Ileum (tissue), 1 donor: Measurements from ENCODE around the genes GALNT1 and FHOD3.

- PRO-cap: no peak
Observed at GRCh38 chr18:35496669-35497468, 891 bp downstream of the INO80C start.

GRCh38 chr18:35581659-35582500, at the start of gene GALNT1:
TSS of gene GALNT1 (plus strand) at chr18:35581740.
- PRO-cap: bidirectional peak, plus-strand start at chr18:35581754, minus-strand start at chr18:35581611; bidirectional peak, plus-strand start at chr18:35581966, minus-strand start at chr18:35581965

DNA sequence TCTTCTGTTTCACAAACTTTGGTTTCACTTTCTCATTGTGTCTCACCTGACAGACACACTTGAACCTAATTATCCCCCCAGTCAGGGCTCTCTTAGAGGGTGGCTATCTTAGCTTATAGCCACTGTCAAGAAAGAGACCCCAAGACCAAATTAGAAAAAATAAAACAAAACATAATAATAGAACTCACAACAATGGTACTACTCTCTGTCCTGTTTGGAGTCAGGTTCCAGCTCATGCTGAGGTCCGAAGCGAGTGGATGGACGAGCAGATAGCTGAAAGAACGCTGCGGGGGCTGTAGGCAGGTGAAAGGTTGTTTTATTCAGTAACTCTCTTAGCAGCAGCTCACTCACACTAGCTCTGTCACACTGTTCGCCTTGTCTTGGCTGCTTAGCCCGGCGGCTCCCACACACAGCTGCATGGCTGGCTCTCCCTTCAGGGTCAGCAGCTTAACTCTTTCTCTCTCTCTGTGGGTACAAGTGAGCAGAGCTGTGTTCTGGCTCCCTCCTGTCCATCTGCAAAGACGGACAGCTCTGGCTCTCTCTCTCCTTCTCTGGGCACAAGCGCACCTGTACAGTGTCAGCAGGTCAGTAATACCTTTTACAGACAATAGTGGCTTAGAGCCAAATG, 149.1 kb downstream of the GALNT1 start:
- PRO-cap: no peak

- PRO-cap: no peak
Observed at GRCh38 chr18:35770297-35770557, 188.7 kb downstream of the GALNT1 start.

- PRO-cap: no peak
Observed at GRCh38 chr18:35861372-35862366, 110.8 kb upstream of the C18orf21 start.

DNA sequence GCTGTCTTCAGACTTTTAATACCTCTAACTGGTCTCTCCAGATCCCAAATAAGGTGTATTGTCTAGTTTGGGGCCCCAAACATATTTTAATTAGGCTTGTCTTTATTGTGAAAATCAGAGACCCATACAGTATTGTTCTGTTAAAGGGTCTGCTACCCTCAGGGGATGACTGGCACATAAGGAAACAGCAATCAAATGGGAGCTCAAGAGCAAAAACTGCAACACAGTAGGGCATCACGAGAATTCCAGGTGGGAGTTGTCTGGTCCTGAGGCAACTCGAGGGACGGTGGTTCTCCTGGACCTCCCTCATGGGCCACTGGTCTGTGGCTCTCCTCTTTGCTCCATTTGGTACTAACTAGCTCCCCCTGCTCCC, 88.3 kb upstream of the C18orf21 start:
- PRO-cap: no peak

DNA sequence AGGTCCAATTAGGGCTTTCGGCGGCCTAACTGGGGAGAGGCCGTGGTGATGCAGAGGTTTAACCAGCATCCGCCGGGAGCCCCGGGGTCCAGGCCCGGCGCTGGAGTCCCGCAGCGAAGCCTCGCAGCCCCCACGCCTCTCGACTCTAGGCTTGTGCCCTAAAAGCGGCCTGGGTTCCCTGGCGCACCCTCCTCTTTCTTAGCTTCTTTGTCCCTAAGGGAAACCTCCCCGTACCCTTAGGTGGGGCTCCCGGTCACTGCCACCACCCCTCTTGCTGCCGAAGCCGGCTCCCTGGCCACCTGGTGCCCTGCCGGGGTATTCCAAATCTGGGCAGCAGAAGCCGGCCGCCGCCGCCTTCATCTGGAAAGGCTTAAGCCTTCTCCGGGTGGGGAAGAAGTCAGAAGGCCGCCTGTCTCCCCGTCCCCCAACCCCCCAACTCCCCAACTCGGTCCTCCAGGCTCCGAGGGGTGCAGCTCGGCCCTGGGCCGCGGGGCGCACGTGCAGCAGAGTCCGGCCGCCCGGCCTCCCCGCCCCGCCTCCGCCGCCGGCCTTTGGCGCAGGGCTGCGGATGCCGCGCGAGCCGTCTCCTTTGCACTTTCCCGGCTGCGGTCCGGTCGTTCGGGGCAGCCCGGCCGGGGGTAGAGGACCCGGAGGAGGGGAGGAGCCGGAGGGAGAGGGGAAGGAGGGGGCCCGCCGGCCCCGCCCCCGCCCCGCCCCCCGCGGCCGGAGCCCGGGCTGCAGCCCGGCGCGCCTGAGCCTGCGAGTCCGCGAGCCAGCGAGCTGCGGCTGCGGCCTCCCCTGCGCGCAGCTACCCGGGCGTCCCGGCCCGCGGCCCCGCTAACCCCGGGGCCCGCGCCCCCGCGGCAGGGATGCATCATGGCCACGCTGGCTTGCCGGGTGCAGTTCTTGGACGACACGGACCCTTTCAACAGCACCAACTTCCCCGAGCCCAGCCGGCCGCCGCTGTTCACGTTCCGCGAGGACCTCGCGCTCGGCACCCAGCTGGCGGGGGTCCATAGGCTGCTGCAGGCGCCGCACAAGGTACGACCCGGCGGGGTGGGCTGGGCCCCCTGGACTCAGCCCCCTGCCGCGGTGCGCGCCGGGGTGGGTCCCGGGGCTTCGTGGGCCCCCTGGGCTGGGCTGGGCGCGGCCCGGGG, at the start of gene FHOD3:
FHOD3 (plus strand) TSS at position 754 of the 1,157 bp plus-strand sequence.
- PRO-cap: no peak

GRCh38 chr18:36663187-36663668, 165.6 kb downstream of the TPGS2 start:
- PRO-cap: no peak

DNA sequence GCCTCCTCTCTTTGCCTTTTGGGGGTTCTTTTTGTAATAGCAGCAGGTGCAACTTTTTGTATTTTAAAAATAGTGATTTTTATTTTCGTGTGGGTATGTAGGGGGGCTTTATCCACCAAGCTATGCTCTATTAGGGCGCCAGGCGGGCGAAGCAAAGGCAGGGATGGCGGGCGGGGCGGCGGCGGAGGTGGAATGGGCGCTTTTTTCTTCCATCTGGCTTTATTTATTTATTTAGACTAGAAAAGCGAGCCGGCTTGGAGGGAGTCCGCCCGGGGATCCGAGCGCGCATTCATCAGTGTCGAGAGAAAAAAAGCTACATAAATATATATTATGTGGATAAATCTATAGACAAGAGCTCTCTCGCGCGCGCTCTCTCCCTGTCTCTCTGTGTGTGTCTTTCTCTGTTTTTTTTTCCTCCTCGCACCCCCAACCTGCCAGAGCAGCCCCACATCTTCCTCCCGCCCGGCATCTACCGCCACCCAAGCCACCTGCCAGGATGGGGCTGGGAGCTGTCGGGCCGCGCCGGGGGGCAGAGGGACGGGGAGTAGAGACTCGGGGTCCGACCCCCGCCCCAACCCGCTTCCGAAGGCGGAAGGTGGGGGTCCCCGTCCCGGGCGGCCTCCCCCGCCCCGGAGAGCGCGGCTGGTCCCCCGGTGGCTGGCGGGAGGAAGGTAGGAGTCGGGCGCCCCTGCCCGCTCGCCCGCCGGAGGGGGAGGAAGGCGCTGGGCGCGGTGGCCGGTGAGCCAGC, 920 bp upstream of the CELF4 start:
- PRO-cap: no peak

GRCh38 chr18:42113642-42114274, 158.7 kb downstream of the PIK3C3 start:
- PRO-cap: no peak

GRCh38 chr18:42165294-42165493, 210.2 kb downstream of the PIK3C3 start:
- PRO-cap: no peak

DNA sequence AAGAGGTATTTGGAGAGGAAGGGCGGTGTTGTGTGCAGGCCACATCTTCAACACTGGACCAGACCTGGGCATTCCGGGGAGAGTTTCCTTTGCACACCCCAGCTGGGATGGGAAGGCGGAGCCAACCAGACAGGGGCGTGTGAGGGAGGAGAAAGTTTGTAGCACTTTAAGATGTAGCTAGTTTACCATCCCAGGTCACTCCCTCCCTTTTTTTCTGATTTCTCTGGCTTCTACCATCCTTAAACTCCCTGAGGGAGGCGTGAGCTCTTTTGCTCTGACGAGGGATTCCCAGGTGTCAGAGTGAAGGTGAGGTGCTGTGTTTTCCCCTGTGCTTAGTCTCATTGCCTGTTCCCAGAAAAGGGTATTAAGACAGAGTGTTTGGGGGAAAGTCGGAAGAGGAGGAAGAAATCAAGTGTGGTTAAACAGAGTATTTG, 1.6 kb downstream of the SETBP1 start:
- PRO-cap: bidirectional peak, plus-strand start at position 268 of the sequence, minus-strand start at position 55 of the sequence

DNA sequence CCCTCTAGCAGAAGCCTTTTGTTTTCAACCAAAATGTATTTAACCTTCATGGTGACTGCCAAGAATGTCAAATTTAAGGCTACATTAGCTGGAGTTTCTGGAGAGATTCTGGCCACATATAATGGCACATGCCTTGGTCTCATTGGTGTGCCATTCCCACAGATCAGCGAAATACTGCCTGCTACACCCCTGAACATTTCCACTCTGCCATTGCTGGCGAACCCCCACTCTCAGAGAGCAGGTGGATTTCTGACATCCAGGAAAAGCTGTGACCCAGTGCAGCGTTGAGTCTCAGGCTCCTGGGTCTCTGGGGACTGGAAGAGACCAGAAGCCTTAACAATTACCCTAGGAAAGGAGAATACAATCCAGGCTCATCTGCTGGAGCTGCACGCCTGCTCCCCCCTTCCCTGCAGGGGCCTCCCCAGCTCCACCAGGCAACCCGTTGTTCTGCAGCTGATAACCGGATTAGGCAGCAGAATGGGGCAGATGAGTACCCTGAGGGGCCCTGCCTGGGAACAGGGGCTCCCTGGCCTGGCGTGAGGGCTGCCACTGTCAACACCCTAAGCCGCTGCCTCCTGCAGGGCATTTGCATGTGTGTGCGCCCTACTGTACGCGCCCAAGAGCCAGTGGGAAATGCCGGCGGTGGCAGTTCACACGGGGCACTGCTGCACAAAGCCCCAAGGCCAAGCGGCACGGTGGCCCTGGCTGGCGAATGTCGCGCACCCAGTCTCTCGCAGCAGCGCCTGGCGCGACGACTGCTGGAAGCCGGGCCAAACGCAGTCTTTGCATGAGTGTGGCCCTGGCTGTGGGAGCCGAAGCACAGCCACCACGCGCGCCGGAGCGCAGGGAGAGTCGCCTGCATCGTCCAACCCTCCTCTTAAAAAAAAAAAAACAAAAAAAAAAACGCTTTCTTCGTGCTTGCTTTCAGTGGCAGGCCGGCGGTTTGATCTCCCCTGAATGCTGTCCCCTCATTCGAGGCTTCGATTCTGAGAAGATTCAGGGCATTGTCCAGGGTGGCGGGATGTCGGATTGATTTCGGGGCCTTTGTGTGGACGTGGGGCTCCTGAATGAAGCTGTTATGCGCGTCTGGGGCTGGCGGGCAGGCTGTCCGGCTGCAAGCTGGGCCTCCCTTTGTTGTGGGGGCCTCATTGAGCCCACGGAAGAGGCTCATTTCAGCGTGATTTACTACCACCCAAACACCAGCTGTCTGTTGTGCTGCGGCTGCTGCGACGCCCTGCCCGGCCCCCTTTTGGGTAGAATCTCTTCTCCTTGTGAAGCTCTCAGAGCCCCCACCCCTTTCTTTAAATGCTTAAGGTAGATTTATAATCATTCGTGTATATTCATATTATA, 63.7 kb downstream of the SETBP1 start:
- PRO-cap: no peak

GRCh38 chr18:44745379-44746214, 64.9 kb downstream of the SETBP1 start:
- PRO-cap: no peak

DNA sequence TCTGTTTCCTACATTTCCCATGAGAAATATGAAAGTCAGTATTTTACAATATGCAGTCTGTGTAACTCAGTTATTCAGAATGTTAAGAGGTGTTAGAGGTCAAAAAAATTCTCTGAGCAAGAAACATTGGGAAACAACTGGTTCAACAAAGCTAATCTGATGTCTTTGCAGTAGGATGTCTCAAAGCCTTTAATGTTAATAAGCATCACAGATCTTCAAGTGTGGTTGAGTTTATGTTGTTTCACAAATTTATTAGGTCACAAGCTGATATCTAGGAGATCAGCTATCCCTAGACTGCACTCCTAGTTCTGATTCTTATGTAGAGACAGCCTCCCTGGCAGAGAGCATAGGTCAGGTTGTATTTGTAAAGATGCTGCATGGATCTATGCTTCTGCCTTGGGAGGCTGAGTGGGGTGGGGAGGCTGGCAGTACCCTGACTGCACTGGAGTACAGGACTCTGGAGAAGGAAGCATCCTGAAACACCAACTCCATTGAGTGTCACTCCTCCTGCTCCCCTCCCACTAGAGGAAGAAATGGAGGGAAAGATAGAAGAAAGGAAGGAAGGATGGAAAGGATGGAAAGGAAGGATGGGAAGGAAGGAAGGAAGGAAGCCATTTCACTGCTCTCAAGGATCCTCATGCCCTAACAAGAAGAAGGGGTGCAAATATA, 67.1 kb downstream of the SETBP1 start:
- PRO-cap: no peak

DNA sequence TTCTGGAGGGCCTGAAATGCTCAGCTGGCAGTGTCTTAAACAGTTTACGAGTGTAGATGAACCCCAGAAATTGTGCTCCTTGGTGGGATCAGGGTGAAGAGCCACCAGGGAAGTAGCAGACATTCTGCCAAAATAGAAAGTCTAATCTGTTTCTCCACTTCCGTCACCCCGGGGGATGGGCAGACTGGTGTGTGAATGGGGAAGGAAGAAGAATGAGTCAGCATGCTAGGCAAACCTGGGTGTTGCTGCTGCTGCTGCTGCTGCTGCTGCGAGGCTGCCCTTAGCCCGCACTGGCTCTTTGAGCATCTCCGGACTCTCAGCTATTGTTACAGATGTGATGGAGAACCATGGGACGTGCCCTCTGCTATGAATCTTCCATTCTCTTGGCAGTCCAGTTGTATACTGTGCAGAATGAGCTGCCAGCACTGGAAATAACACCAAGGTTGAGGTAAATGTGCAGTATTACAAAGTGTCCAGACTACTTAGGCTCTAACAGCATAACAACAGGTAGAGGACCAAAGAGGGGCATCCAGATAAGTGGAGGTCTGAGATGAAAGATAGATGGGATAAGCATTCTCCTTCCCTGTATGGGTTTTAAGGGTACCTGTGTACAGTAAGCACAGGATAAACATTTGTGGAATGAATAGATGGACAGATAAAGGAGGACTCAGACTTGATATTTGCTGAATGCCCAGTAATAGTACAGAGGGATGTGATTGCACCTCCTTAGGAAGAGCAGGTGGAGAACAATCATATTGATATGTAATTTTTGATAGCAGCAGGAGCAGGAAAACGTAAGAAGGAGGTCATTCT, 158.7 kb downstream of the SETBP1 start:
- PRO-cap: no peak

DNA sequence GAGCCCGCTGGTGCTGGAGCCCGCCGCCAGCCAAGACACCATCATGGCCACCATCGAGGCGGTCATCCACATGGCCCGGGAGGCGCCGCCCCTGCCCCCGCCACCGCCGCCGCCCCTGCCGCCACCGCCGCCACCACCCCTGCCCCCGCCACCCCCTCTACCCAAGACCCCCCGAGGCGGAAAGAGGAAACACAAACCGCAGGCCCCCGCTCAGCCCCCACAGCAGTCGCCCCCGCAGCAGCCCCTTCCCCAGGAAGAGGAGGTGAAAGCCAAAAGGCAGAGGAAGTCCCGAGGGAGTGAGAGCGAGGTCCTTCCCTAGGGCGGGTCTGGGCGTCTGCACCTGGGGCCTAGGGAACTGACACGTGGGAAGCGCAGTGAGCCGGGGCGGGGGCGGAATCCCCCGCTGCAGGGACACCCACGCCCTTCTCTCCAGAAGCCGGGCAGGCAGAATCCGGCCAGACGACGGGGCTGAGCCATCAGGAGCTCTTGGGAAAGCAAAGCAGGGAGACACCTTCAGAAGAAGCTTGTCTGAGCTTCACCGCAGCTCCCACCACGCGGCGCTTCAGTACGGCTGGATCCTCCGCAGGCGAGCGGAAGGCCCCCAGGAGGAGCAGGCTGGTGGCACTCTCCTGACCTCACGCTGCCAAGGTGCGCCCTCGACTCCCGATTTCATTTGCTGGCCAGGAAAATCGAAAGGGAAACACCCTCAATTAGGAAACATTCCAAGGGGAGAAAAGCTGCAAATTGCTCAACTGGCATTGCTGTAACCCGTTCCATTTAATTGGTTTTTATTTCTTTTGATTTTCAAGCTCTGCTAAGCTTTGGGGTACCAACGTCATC, 382.9 kb downstream of the SETBP1 start:
- PRO-cap: no peak

DNA sequence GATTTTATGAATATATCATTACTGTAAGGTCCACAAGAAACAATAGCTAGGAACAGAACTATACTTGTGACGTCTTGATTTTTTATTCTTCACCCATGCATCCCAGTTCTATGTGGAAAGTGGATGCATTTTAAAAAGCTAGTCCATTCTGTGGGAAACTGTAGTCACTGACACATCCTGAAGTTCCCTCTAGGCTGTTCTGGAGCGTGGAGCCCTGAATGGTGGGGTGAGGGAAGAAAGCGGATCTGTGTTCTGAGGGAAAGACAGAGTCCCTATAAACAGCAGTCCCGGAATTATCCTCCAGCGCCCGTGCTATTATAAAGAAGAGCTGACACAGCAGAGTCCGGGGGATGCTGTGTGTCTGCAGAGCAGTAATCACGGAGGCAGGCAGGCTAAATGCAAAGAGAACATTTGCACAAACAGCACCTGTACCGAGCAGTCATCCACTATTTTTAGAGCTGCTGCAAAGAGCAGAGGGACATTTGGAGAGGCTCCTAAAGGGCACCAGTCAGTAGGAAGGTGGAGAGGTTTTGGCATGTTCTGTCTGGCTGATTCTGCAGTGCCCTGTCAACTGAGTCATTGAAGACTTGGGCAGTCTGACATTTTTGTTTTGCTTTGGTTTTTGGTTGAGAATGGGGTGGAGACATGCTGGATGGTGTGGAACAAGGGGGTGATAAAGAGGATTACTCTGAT, 293.8 kb upstream of the SLC14A2 start:
- PRO-cap: no peak

DNA sequence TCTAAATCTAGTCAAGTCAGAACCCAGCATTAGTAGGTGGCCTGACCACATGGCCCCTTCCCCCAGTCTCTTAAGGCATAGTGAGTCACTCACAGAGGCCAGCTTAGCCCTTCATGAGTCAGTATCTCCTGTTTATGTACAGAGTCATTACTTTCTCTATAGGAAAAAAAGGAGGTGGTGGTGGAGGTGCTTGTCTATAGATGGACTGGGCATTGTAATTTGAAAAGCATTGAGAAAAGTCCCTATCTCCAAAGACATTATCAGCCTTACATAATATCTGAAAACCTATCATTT, 22.7 kb upstream of the SIGLEC15 start:
- PRO-cap: no peak

DNA sequence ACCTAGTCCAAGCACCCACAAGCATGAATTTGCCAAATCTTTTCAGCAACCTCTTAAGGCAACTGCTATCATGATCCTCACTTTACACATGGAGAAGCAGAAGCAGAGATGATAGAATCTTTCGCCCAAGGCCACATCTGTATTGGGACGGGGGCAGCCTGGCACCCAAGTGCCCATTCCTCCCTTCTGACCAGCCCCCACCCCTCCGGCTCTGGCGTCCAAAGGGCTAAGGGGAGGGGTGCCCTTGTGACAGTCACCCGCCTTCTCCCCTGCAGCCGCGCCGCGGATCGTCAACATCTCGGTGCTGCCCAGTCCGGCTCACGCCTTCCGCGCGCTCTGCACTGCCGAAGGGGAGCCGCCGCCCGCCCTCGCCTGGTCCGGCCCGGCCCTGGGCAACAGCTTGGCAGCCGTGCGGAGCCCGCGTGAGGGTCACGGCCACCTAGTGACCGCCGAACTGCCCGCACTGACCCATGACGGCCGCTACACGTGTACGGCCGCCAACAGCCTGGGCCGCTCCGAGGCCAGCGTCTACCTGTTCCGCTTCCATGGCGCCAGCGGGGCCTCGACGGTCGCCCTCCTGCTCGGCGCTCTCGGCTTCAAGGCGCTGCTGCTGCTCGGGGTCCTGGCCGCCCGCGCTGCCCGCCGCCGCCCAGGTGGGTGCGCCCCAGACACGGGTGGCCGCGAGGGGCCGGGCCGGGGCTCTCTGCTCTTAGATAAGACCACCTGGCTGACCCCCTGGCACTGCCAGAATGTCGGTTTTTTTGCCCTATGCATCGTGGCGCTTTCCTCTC, 13.2 kb downstream of the SIGLEC15 start:
- PRO-cap: bidirectional peak, plus-strand start at position 296 of the sequence, minus-strand start at position 188 of the sequence